HTERT-HM (cell line): Measurements from ENCODE around the genes TUBB2A and FAM50B.

GRCh38 chr6:2908293-2909637 is 5.7 kb upstream of the SERPINB9 start:
- RRBS = no CpG with 5 or more reads among the region's 24 CpGs

GRCh38 chr6:3018849-3019966 is 19.5 kb downstream of the NQO2 start:
- RRBS = no CpG with 5 or more reads among the region's 10 CpGs

DNA sequence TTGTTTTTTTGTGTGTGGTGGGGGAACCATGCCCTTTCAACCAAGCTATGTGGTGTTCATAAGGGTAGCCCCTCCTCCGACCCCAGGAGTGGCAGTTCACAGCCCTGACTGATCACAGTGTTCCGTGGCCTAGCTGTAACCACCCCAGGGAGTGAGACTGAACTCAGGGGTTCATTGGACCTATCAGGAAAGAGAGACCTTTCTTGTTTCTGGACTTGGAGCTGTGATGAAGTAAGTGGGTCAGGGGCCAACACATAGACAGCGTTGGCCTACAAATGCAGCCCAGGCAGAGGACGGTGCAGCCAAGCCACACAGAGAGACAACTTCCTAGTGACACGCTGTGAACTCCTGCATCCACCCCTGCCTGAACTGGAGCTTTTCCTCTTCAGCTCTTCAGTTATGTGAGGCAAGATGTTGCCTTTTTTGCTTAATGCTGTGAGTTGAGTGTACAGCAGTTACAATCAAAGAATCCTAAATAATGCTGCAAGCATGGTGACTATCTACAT is 26.1 kb downstream of the NQO2 start:
- RRBS = no CpG with 5 or more reads among the region's 5 CpGs

DNA sequence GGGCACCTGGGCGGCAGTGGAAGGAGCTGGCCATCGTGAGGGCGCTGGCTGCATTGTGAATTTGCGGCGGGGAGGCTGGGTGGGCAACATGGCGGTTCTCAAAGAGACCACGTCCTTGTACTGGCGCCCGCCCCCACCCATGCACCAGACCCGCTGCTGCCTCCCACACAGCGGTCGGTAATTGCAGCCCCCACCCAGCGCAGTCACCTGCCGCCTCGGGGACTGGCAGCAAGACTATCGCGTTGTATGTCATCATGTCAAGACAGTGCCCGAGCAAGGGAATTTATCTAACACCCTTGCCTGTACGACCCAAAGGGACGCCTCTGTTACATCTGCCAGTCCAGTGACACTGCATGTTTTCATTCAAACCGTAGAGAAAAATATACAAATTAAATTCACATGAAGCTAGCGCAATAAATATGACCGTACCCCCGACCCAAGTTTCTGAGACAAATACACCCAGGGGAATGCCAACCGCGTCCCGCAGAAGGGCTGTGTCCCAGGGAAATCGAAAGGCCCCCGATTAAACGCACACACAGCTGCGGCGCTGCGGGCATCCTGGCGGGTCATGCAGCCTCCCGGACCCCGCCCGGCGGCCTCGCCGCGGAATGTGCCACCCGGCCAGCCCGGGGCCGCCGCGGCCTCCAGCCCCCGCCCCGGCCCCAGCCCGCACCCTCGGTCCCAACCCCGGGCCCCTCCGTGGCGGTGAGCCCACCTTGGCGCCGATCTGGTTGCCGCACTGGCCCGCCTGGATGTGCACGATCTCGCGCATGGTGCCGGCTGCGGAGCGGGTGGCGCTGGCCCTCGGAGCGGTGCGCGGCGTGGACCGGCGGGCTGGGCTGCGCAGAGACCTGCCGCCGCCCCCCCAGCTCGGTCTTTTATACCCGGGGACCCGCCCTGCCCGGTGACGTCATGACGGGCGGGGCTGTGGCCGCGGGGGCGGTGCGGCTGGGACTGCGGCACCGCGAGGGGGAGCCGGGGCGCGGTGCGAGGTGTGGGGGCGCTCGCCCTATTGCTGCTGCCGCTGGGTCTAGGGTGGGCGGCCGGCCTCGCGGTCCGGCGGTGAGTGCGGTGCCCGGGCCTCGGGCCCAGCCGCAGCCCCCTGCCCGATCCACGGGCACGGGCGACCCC is at the start of gene TUBB2A:
TSS of gene TUBB2A (minus strand) at position 853 of the 1,131 bp plus-strand sequence.
- RRBS = 1% methylated on average over 43 of the region's 109 CpGs

DNA sequence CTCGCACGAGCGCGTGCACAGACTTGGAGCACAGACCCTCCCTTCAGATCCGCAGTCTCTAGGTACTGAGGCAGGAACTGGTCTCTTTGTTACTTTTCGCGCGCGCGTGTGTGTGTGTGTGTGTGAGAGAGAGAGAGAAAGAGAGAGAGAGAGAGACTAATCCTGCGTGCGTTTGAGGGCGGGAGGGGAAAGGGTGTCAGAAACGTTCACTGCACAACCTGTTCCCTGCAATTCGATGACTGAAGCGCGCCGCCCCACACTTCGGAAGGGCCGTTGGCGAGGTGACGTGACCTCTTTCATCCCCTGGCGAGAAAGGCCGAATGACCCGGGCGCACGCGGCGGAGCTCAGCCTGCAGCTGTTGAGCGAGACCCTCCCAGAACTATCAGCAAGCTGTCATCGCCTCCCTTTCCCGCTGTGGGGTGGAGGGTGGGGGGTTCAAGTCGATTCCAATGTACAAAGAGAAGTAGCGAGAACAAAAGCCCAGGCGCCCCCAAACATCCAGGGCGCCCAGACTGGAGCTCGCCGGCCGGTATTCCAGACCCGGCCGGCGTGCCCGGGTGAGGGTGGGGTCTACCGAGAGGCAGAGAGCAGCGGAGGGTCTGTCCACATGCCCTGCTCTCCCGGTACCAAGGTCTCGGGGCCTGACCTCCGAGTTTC is 1.6 kb upstream of the TUBB2B start:
- RRBS = 10% methylated on average over 4 of the region's 48 CpGs

DNA sequence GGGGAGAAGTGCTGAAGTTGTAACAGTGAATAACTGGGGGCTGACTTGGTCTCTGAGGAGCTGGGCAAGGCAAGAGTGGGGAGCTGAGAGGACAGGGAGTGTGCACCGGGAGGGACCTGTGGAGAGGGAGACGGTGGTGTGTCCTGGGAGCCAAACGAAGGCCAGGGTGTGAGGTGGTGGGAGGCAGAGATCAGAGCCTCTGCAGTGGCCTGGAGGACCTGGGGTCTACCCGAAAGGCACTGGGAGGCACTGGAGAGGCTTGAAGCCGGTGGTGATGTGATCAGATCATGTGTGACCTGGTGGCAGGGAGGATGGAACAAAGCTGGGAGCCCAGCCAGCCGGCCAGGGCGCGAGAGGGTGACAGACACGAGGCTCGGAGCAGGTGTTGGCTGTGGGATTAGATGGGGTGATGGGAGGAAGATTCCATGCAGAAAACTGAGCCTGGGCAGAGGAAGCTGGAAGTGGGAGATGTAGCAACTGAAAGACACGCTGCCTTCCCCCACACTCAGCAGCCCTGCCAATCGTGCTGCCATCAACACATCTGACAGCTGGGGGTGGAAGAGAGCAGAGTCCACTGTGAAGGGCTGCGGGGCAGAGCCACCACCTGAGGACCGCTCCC is 36.6 kb downstream of the PSMG4 start:
- RRBS = 9% methylated on average over 2 of the region's 14 CpGs

DNA sequence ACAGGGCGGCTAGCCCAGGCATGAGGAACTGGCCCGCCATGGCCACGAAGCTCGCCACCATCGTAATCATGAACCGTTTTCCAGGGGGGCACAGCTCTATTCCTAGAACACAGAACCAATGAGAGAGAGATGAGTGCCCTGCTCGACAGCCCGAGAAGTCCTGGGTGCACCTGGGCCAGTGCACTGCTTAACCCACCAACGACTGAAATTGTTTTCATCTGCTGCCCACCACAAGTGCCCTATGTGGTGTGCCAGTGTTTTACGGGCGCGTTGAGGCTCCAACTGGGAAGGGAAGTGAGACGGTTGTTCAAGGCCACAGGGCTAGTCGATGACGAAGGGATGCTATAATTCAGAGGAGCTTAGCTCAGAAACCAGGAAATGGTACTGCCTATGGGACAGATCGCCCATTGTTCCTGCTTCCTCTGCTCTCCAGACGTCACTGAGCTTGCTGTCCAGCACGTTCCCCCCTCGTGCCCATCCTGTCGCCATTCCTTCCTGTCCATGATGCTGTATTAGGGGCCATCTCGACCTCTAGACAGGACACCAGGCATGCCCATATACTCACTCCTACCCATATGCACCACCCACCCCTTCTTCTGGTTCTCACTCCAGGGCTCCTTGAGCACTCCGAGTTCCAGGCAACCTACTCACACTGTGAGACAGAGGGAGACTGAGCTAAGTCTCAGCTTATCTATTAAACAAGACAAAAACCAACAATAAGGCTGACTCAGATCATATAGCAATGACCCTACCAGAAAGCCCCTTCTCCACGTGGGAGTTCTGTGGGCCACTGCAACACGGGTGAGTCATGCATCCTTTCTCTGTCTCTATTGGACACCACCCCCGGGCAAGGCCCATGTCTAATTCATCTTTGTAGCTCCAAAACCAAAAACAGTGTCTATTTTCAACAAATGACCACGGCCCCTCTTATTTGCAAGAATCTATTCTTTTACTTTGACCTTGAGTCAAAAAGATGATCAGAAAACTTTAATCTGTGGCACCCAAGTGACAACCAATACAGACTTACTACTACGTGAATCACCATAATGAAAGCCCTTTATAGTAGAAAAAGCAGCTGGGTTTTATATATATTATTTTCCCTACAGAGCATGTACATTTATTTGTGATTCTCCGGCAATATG is 65.5 kb downstream of the PSMG4 start:
- RRBS = no CpG with 5 or more reads among the region's 28 CpGs

- RRBS = no CpG with 5 or more reads among the region's 17 CpGs
Observed at GRCh38 chr6:3328580-3329269, 70.0 kb downstream of the PSMG4 start.

DNA sequence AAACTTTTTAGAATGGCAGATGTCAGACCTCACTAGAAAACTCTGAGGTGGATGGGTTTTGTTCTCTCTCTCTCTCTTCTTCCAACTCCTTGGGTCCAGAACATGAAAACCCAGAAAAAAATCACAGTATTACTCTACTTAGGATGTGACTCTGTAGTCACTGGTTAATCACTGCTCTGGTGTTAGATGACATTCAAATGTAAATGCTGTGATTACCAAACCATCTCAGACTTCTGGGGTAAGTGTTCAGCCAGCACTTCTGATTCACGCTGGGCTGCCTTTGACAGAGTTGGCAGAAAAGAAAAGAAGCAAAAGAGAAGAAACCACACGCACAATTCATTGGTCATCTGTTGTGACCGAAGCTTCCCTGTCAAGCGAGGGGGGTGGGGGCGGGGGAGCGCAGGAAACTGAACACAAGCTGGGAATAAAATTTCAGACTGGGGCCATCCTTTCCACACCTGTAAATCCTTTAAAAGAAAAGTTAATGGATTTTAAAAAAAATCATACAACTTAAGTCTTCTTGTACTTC is 82.7 kb downstream of the PSMG4 start:
- RRBS = no CpG with 5 or more reads among the region's 6 CpGs

- RRBS = no CpG with 5 or more reads among the region's 10 CpGs
Observed at GRCh38 chr6:3403692-3404484, 53.0 kb downstream of the SLC22A23 start.

DNA sequence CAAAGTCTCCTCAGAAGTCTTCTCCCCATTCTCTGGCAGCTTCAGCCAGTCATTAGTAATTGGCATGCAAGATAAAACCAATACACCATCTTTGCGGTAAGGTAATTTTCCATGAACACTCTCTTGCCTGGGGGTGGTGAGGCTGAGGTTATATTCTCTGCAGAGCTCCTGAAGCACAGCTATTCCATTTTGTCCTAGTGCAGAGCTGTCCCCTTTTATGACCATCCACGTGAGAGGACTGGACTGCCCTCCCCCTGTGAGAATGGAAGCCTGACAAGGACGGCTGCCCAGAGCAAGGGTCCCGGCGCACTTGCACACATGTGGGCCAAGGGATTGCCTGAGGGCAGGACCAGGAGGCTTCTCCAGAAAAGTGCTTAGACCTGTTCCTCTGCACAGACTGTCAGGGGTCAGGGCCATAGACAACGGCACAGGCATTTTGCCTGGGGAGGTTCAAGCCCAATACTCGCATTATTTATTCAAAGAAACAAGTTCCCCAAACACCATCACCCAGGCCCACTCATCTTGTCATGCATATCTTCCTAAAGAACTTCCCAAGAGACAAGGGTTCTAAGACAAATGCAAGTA is 48.2 kb downstream of the SLC22A23 start:
- RRBS = no CpG with 5 or more reads among the region's 7 CpGs

GRCh38 chr6:3746230-3746866 is 5.2 kb downstream of the PXDC1 start:
- RRBS = no CpG with 5 or more reads among the region's 13 CpGs

DNA sequence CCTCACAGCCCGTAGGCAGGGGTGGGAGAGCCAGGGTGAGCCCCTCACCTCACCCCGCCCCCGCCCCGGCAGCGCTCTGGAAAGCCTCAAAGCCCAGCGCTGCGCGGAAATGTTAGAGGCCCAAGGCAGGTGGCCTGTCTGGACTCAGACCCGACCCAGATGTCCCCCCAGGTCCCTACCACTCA is 984 bp upstream of the PXDC1 start:
- RRBS = no CpG with 5 or more reads among the region's 9 CpGs

DNA sequence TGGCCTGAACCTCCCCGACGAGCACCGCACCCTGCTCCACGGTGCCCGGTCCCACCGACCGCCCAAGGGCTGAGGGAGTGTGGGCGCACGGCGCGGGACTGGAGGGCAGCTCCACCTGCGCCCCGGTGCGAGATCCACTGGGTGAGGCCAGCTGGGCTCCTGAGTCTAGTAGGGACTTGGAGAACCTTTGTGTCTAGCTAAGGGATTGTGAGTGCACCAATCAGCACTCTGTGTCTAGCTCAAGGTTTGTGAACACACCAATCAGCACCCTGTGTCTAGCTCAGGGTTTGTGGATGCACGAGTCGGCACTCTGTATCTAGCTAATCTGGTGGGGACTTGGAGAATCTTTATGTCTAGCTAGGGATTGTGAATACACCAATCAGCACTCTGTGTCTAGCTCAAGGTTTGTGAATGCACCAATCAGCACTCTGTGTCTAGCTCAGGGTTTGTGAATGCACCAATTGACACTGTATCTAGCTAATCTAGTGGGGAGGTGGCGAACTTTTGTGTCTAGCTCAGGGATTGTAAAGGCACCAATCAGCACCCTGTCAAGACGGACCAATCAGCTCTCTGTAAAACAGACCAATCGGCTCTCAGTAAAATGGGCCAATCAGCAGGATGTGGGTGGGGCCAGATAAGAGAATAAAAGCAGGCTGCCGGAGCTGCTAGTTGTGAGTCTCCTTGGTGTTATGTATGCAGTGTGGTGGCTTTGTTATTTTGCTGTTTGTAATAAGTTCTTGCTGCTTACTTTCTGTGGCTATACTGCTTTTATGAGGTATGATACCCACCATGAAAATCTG is 20.6 kb upstream of the PXDC1 start:
- RRBS = 92% methylated on average over 3 of the region's 20 CpGs

GRCh38 chr6:3825563-3826878 is 23.2 kb upstream of the FAM50B start:
- RRBS = no CpG with 5 or more reads among the region's 31 CpGs

- RRBS = 5% methylated on average over 6 of the region's 54 CpGs
Observed at GRCh38 chr6:3848820-3849709, at the start of gene FAM50B. Gene FAM50B, plus strand, starts transcription at chr6:3849373.

GRCh38 chr6:3888620-3888989 is 39.4 kb downstream of the FAM50B start:
- RRBS = no CpG with 5 or more reads among the region's 6 CpGs

GRCh38 chr6:3893025-3893353 is 43.8 kb downstream of the FAM50B start:
- RRBS = no CpG with 5 or more reads among the region's 9 CpGs

DNA sequence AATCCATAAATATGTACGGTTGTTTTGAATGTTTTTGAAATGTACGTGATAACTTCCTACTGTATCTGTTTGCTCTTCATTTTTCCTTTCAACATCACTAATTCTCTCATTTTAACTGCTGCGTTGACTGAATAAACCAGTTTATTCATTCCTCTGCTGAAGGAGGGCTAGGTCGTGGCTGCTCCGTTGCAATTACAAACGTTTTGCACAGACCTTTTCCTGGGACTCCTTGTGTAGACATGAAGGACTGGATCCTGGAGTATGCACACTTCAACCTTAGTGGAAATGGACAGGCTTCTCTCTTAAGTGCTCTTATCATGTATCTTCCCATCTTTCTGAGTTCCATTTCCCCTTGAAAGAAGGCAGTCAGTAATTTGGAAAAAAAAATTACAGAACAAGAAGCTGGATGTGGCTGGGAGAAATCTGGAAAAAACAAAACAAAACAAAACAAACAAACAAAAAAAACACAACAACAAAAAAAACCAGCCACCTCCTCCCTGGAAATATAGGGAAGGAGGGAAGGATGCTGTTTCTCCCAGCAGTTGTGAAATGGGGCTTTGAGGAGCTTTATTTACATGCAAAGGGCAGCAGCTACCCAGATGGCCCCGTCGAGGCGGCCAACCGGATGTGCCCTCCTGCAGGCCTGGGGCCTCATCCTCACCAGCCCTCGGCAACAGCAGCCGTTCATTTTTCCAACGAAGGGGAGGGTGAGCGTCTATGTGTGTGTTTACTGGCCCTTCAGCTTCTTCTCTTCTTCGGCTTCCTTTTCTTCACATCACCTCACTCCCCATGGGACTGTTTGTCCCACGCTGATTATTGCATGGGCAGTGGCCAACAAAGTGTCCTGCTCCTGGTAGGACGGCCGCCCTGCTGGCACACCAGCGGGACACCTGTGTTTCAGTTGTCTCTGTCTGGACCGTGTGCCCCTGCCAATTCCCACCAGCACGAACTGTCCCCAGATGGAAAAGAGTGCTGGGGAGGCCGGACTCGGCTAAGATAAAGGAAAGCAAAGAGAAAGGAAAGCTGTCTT is 56.6 kb downstream of the FAM50B start:
- RRBS = no CpG with 5 or more reads among the region's 23 CpGs

DNA sequence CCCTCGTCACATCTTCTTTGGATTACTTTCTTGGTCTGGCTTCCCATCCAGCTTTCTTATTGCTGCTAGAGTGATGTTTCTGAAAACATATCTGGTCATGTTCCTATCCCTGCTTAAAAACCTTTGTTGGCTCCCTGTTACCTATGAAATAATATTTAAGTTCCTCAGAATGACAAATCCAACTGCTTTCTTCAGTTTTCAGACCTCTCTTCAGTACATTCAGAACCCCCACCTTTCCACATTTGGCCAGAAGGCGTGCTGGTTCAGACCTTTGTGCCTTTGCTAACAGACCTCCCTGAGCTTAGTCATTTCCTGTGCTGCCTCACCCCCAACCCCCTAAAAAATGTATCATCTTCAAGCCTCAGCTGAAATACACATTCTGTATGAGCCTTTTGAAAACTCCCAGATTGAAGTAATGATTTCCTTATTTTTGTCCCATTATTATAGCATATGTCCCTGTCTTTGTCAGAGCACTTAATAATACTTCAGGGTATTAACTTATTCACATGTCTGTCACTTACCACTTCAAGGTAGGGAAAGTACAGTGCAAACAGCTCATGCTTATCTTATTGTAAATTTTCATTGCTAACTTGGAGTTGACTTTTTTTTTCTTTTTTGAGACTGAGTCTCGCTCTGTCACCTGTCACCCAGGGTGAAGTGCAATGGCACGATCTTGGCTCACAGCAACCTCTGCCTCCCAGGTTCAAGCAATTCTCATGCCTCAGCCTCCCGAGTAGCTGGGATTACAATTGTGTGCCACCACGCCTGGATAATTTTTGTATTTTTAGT is 19.7 kb downstream of the FAM217A start:
- RRBS = no CpG with 5 or more reads among the region's 6 CpGs